ENCODE data around the genes BCL11A and C2orf74.

- PRO-cap = no peak
Measured at GRCh38 chr2:55954636-55954917, 31.0 kb upstream of the EFEMP1 start.

GRCh38 chr2:56117699-56118298 is 66.0 kb upstream of the CCDC85A start:
- PRO-cap = no peak

DNA sequence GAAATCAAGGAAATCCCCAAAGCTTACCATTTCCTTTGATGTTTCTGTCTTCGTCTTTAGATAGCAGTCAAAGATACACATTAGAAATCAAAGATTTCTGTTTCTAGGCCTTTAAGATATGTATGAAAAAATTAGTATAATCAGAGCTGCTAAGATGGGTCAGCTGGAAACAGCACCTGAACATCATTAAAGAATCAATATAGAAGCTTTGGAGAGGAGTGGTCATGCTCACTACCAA is 23.0 kb upstream of the VRK2 start:
- PRO-cap = no peak

GRCh38 chr2:59066633-59067413 is 825.7 kb upstream of the FANCL start:
- PRO-cap = no peak

GRCh38 chr2:59914758-59915256 is 638.6 kb downstream of the BCL11A start:
- PRO-cap = no peak

DNA sequence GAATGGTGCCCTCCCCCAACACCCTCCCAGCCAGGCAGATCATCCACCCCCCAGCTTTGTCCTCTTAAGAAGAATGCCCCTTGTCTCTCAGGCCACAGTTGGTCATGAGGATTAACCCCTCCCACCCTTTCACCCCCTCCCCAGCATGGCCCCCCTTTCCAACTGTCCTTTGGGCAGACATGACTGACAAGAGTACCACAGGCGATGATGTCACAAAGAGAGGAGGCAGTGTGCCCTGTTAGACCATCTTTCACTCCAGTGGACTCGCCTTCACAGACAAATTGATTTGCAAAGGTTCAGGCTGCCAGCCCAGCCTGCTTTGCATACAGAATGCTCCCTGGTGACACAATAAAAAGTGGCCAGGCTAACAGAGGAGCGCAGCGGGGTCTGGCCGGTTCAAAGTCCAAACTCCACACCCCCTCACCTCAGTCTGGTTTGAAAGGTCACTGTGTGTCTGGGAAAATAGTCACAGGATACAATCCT is 237.1 kb downstream of the BCL11A start:
- PRO-cap = bidirectional peak, plus-strand start at position 348 of the sequence, minus-strand start at position 260 of the sequence

DNA sequence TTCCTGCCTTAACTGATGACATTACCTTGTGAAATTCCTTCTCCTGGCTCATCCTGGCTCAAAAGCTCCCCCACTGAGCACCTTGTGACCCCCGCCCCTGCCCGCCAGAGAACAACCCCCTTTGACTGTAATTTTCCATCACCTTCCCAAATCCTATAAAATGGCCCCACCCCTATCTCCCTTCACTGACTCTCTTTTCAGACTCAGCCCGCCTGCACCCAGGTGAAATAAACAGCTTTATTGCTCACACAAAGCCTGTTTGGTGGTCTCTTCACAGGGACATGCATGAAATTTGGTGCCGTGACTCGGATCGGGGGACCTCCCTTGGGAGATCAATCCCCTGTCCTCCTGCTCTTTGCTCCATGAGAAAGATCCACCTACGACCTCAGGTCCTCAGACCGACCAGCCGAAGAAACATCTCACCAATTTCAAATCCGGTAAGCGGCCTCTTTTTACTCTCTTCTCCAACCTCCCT is 135.9 kb downstream of the BCL11A start:
- PRO-cap = no peak

- PRO-cap = no peak
Measured at GRCh38 chr2:60479384-60479986, 74.0 kb downstream of the BCL11A start.

DNA sequence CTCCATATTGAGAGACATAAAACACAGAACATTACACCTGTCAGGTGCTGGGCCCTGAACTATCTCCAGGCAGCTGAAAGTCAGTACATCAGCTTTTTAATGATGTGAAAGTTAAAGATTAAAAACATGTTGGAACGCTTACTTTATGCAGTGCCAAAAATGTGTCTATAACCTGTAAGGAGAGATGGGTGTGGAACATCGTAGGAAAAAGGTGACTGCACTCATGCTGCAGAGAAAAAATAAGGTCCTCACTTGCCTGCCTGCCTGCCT is 34.2 kb downstream of the BCL11A start:
- PRO-cap = no peak

DNA sequence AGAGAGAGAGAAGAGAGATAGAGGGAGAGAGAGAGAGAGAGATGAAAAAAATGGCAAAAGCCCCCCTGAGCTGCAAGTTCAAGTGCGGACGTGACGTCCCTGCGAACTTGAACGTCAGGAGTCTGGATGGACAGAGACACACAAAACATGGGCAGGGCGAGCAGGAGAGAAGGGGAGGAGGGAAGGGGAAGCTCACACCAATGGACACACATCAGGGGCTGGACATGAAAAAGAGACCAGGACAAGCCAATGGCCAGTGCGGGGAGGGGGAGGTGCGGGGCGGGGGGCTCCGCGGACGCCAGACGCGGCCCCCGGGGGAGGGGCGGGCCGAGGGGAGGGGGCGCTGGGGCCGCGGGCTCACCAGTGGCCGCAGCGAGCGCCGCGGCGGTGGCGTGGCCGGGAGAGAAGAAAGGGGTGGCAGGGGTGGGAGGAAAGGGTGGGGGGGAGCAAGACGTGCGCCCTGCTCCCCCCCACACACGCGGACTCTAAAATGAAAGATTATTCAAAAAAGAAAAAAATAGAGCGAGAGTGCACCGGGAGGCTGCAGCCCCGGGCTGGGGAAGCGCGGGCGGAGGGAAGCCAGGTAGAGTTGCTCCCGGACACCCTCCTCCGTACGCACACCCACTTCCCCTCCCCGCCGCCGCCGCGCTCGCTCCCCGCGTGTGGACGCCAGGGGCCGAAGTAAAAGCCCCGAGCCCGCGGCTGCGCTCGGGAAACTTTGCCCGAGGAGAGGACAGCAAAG is at the start of gene BCL11A:
Gene BCL11A (minus strand): TSS at position 138 of the 742 bp plus-strand sequence.
- PRO-cap = bidirectional peak, plus-strand start at position 166 of the sequence, minus-strand start at position 80 of the sequence; bidirectional peak, plus-strand start at position 586 of the sequence, minus-strand start at position 487 of the sequence

- PRO-cap = bidirectional peak, plus-strand start at chr2:60557366, minus-strand start at chr2:60557267
Measured at GRCh38 chr2:60557055-60557577, 3.7 kb upstream of the BCL11A start.

- PRO-cap = no peak
Measured at GRCh38 chr2:60741596-60742021, 14.5 kb upstream of the PAPOLG start.

DNA sequence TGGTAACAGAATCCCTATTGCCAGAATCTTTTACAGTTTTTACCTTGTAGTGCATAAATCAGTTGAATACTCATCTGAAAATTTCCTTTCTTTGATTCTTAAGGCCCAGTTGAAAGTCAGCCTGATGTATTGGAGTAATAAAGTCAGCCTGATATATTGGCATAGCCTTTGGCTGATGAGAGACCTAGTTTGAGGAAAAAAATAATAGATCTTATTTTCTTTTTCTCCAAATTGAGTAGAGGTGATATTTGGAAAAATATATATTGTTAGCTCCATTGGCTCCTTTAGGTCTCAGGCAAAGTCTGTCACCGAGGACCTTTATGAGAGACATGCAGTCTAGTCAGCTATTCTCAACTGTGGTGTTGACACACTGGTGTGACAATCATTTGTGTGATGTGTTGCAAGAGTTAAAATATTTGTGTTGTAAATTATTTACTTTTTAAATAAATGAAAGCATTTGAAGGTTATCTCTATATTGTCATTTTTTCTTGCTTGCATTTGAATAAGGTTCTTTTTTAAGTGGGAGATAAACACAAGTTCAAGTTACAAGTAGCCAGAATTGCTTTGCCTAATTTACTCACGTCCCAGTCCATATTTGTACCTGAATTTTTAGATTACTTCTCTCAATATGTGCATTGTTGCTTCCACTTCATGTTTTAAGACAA is 4.2 kb downstream of the REL start:
- PRO-cap = unidirectional peak, minus-strand start at position 293 of the sequence

- PRO-cap = no peak
Measured at GRCh38 chr2:60931715-60932165, 50.4 kb downstream of the REL start.

GRCh38 chr2:60936933-60937570 is 55.7 kb downstream of the REL start:
- PRO-cap = no peak

DNA sequence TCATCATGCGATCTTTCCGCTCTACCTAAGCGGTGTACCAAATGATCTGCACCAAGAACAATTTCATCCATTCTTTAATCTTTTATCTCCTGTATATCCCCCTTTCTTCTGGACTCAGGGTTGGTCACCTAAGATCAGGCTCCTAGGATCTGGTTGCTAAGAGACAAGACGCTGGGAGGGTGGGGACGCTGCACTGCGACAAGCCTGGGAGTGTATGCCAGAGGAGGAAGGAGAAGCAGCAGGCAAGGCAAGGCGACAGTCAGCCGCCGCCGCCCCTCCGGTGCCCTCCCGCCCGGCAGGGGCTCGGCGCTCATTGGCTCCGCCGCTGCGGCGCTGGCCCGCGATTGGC is 216 bp upstream of the SANBR start:
- PRO-cap = bidirectional peak, plus-strand start outside the sequence, minus-strand start at position 261 of the sequence

- PRO-cap = bidirectional peak, plus-strand start at chr2:61145128, minus-strand start at chr2:61144967
Measured at GRCh38 chr2:61144737-61145331, 17.2 kb upstream of the C2orf74 start.

- PRO-cap = no peak
Measured at GRCh38 chr2:61161846-61162291, at the start of gene C2orf74. Gene C2orf74, plus strand, starts transcription at chr2:61162188.

- PRO-cap = no peak
Measured at GRCh38 chr2:61178176-61178718, 16.3 kb downstream of the C2orf74 start.

- PRO-cap = no peak
Measured at GRCh38 chr2:61200176-61200807, 38.3 kb downstream of the C2orf74 start.